ENCODE results near the genes MIX23, KPNA1 and DTX3L.

GRCh38 chr3:121591462-121591871 lies 1.7 kb upstream of the FBXO40 start:
- PRO-cap: no peak
- RAMPAGE, long total RNA, 4 experiments: no peak in any of the 4 experiments

GRCh38 chr3:121695299-121695953 lies 34.7 kb upstream of the HCLS1 start:
- PRO-cap: no peak
- RAMPAGE, long total RNA, 4 experiments: no peak in any of the 4 experiments

DNA sequence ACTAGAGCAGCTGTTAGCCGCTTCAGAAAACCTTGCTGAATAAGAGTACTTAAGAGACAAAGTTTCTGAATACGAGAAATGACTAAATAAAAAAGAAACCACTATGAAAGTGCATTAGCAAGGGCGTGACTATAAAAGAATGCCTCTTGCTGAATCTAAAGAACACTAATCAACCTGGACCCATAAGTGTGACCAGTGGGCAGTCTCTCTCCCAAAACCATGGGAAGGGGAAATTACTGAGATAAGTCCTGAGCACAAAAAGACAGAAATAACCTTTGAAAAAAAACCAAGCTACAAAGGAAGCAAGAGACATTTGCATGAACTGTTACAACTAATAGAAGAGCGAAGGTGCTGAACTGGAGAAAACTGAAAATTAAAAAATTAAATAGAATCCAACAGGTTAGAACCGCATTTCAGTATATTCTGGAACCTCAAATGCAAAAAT lies 41.6 kb downstream of the IQCB1 start:
- PRO-cap: no peak
- RAMPAGE, long total RNA, 4 experiments: no peak in any of the 4 experiments

GRCh38 chr3:121809235-121809820 lies 25.5 kb downstream of the IQCB1 start:
- PRO-cap: no peak
- RAMPAGE, long total RNA, 4 experiments: no peak in any of the 4 experiments

- PRO-cap: no peak
- RAMPAGE, long total RNA, 4 experiments: no peak in any of the 4 experiments
Measured at GRCh38 chr3:122064266-122064776, 9.2 kb downstream of the CD86 start.

DNA sequence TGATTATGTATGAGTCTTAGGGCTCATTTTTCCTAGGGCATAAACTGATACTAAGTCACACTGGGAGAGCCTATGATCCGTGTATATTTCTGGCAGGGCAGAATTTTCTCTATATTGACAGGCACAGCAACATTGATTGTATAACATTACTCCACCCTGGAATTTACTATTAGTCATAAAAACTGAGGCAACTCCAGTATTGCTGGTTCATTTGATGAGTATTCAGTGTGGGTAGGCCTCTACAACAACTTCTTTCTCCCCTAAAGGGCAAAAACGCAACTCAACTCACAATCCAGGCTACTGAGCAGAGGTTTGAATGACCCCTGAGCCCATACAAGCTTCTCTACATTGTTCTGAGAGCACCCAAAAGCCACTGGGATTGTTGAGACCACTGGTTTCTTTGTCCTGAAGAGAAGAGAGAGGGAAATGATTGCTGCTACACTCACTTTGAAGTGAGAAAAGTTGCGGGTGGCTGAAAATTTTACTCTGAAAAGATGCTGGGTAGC lies 10.5 kb upstream of the CSTA start:
- PRO-cap: no peak
- RAMPAGE, long total RNA, 4 experiments: no peak in any of the 4 experiments

- PRO-cap: unidirectional peak, plus-strand start at chr3:122383332
- RAMPAGE, long total RNA, 4 experiments: start-site peak on the minus strand in 2 of 4 experiments, at chr3:122383201-122383233 at its widest, 529 to 537 reads per replicate
Measured at GRCh38 chr3:122382658-122383530, at the start of gene MIX23. TSS of gene MIX23 (minus strand) at chr3:122383231.

DNA sequence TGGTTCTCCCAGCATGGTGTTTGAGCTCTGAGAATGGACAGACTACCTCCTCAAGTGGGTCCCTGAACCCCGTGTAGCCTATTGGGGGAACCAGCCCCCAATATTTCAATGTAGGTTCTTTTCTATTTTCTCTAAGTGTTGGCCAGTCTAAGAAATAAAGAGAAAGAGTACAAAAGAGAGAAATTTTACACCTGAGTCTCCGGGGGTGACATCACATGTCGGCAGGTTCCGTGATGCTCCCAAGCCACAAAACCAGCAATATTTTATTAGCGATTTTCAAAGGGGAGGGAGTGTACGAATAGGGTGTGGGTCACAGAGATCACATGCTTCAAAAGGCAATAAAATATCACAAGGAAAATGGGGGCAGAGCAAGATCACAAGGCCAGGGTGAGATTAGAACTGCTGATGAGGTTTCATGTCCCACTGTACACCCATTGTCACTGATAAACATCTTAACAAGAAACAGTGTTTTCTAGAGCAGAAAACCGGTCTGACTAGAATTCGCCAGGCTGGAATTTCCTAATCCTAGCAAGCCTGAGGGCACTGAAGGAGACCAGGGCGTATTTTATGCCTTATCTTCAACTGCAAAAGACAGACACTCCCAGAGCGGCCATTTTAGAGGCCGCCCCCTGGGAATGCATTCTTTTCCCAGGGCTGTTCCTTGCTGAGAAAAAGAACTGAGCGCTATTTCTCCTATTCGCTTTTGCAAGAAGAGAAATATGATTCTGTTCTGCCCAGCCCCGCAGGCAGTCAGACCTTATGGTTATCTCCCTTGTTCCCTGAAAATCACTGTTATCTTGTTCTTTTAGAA lies 27.8 kb upstream of the WDR5B start:
- PRO-cap: no peak
- RAMPAGE, long total RNA, 4 experiments: no peak in any of the 4 experiments

- PRO-cap: no peak
- RAMPAGE, long total RNA, 4 experiments: no peak in any of the 4 experiments
Measured at GRCh38 chr3:122502067-122502820, 12.5 kb downstream of the KPNA1 start.

- PRO-cap: unidirectional peak, minus-strand start at chr3:122514889
- RAMPAGE, long total RNA, 4 experiments: start-site peak on the minus strand in 4 of 4 experiments, at chr3:122514842-122514921 at its widest, 321 to 848 reads per replicate
Measured at GRCh38 chr3:122514309-122515370, at the start of gene KPNA1. TSS of gene KPNA1 (minus strand) at chr3:122514939.

- PRO-cap: bidirectional peak, plus-strand start at chr3:122564781, minus-strand start at chr3:122564772
- RAMPAGE, long total RNA, 4 experiments: start-site peak on the plus strand in 4 of 4 experiments, at chr3:122564188-122564424 at its widest, 27 to 355 reads per replicate; start-site peak on the minus strand in 3 of 4 experiments, at chr3:122564232-122564848 at its widest, 9 to 102 reads per replicate
Measured at GRCh38 chr3:122564056-122565035, at the start of gene DTX3L. TSS of gene DTX3L (plus strand) at chr3:122564338.

DNA sequence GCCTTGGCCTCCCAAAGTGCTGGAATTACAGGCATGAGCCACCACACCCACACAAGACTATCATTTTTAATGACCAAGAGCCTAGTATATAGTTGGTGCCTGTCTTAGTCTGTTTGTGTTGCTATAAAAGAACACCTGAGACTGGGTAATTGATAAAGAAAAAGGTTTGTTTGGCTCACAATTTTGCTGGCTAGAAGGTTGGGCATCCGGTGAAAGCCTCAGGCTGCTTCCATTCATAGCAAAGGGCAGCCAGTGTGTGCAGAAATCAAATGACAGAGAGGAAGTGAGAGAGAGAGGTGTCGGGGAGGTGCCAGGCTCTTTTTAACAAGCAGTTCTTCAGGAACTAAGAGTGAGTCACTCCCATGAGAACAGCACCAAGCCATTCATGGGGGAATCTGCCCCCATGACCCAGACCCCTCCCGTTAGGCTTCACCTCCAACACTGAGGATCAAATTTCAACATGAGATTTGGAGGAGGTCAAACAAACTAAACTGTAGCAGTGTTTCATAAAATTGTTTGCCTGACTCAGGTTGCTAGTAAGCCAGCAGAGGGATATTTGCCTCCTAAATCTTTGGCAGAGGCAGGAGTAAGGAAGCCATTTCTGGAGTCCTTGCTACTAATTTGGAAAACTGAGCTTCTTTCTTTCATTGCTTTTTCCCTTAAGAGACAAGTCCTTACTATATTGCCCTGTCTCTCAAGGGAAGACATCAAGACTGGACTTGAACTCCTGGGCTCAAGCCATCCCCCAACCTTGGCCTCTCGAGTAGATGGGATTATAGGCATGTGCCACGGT lies 4.4 kb upstream of the PARP15 start:
- PRO-cap: no peak
- RAMPAGE, long total RNA, 4 experiments: no peak in any of the 4 experiments

- PRO-cap: no peak
- RAMPAGE, long total RNA, 4 experiments: no peak in any of the 4 experiments
Measured at GRCh38 chr3:122678394-122679095, 2.1 kb upstream of the PARP14 start.

DNA sequence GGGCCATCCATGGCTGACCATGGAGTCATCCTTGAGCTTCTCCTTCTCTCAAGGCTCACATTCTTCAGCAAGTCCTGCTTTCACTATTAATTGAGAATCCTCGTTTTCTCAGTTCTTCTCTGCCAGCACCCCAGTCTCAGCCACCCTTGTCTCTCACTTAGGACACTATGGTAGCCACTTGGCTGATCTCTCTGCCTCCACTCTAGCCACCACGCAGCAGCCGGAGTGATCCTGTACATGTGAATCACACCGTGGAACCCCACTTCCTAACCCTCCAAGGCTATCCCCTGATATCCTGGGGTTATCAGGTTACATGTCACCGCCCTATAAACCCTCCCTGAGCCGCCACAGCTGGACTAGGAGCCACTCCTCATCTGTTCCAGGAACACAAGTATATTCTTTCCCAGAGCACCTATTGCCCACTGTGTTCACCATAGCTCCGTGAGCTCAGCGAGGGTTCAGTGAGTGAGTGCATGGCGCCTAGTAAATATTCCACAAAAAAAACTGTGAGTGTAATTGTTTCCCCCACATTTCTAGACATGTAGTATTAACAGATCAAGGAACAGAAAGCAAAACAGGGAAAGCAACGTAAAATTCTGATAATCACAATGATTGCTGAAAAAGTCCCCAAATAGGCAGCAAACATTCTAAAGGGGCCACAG lies 712 bp upstream of the PARP14 start:
- PRO-cap: no peak
- RAMPAGE, long total RNA, 4 experiments: no peak in any of the 4 experiments

DNA sequence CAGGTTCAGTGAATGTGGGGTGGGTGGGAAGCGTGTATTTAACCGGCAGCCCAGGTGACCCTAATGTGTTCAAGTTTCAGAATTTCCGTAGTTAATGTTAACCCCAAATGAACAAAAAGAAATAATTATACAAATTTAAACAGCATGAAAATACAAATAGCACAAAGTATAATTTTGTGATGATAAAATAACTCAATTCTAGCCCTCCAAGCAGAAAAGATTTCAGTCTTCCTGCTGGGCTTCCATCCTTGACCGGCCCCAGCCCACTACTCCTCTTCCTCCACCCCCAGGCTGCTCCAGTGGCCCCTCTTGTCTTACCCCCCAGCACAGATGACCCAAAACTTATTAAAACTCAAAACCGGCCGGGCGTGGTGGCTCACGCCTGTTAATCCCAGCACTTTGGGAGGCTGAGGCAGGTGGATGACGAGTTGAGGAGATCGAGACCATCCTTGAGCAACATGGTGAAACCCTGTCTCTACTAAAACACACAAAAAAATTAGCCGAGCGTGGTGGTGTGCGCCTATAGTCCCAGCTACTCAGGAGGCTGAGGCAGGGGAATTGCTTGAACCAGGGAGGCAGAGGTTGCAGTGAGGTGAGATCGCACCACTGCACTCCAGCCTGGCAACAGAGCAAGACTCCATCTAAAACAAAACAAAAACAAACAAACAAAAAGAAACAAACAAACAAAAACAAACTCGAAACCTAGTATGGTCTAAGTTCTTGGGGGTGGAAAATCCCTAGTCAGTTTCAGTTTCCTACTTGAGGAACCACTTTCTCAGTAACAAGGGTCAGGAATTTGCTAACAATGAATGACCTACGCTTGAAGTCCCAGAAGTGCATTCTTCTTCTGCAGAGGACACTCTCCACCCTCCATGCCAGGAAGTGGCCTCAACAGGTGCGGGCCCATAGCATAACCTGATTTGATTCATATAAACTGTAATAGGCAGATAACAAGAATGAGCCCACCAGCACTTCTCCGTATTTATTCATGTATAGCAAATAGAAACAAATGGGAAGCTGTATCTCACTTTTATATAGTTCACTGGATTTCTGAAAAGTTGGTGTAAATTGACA lies 2.1 kb downstream of the PARP14 start:
- PRO-cap: no peak
- RAMPAGE, long total RNA, 4 experiments: no peak in any of the 4 experiments

GRCh38 chr3:122714334-122714782 lies 33.7 kb downstream of the PARP14 start:
- PRO-cap: no peak
- RAMPAGE, long total RNA, 4 experiments: no peak in any of the 4 experiments

DNA sequence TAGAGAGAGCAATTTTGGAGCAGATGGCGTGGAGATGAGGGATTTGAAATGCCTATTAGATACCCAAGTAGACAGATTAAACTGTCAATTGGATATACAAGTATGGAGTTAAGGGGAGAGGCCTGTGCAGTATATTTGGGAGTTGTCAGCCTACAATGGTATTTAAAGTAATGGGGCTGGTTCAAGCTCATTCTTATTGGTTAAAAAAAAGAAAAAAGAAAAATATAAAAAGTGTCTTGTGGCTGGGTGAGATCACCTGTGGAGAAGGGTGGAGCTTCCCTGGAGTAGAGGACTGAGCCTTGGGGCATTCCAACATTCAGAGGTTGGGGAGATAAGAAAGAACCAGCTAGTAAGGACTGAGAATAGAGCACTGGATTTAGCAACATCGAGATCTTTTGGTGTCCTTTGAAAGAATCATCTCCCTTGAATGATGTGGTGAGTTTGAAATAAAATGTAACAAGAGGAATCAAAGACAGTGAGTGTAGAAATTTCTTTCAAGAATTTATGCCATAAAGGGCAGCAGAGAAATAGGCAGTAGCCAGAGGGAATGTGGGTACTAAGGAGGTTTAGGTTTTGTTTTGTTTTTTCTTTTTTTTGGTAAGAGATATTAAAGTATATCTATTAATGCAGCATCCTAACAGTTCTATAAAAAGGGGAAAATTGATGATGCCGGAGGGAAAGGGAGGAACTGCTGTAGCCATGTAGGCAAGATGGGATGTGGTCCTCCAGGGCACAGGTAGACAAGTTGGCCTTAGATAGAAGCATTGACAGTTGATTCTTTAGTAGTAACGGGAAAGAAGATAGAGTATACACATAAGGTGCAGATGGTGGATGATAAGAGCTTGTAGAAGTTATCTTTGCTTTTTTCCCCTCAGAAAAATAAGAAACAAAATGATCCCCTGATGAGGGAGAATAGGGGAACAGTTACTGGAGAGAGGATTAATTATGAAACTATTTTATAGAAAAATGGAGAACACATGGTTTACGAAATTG lies 5.4 kb downstream of the SLC49A4 start:
- PRO-cap: no peak
- RAMPAGE, long total RNA, 4 experiments: no peak in any of the 4 experiments

DNA sequence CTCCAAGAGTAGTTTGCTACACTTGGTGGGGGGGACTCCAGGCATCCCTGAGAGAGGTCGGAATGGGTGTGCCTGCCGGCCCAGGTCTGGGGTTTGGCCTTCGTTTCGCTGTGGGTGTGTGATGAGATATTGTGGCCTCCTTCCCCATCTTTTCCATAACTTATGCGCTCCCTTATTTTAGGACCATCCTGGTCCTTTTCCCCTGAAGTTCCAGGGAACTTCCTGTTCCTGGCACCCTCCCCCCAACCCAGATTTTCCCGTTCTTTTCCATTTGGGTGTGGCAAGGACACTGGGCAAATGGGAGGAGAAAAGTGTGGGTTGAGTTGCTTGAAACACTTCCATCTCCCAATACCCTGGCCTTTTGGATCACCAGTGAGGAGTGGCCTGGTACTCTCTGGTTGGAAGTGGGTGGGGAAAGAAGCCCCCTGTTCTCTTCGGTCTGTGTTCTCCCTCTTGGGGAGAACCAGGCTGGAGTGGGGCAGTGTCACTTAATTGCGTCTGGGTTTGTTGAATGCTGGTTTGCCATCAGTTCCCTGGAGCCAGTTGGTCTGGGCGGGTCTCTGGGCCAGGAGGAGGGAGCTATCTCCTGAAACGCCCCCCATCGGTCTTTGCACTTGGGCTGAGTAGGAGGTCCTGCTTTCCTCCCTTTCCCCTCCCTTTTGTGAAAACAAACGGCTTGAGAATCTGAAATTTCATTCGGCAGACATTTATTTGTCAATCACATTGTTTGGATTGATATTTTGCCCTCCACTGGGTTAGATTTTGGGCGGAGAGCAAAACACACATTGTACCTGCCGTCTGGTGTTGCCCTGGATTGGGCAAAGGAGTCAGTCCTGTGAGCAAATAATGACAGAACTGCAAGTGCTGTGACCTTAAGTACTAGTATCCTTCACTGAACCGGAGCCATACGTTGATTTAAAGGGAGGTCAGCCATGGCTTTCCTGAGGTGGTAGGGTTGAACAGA lies 1.4 kb downstream of the PDIA5 start:
- PRO-cap: no peak
- RAMPAGE, long total RNA, 4 experiments: no peak in any of the 4 experiments

DNA sequence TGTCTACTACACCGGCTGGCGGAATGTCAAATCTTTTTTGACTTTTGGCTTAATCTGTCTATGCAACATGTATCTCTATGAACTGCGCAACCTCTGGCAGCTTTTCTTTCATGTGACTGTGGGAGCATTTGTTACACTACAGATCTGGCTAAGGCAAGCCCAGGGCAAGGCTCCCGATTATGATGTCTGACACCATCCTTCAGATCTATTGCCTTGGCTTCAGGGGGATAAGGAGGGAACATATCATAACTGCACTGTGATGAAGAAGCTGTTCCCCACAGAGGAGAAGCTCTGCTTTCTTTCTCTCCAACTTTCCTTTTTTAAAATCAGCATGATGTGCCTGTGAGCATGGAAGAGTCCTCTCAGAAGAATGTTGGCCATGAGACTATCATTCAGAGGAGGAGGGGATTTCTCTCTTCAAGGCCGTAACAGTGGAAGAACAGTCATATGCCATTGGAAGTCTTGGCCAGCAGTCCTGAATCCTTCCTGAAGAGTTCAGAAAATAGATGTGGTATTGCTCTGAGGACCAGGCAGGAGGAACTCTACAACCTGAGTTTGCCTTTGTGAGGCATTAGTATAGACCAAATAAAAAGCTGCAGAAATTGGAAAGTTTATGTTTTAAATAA lies 69.9 kb downstream of the SEC22A start:
- PRO-cap: no peak
- RAMPAGE, long total RNA, 4 experiments: no peak in any of the 4 experiments

- PRO-cap: no peak
- RAMPAGE, long total RNA, 4 experiments: no peak in any of the 4 experiments
Measured at GRCh38 chr3:123383036-123383956, 65.6 kb downstream of the ADCY5 start.